Thoracic aorta (tissue), 1 donor: ENCODE measurements around the gene GEMIN5.

DNA sequence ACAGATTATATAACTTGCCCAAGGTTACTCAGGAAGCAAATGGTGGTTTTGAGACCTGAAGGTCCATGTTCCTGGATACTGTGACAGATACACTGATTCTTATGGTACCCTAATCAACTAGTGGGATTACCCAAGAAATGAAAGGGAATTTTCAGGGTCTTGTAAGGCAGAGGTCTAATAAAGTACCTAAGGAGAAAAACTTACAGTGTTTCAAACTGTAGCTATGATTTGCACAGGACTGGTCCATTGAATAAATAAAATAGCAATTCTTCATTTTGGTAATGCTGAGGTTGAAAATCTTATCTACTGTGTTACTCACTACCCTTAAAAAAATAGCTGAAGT lies 4.9 kb downstream of the GRIA1 start:
- RAMPAGE, long total RNA = no peak

- RAMPAGE, long total RNA = no peak
Measured at GRCh38 chr5:154026208-154026587, 12.5 kb downstream of the FAM114A2 start.

DNA sequence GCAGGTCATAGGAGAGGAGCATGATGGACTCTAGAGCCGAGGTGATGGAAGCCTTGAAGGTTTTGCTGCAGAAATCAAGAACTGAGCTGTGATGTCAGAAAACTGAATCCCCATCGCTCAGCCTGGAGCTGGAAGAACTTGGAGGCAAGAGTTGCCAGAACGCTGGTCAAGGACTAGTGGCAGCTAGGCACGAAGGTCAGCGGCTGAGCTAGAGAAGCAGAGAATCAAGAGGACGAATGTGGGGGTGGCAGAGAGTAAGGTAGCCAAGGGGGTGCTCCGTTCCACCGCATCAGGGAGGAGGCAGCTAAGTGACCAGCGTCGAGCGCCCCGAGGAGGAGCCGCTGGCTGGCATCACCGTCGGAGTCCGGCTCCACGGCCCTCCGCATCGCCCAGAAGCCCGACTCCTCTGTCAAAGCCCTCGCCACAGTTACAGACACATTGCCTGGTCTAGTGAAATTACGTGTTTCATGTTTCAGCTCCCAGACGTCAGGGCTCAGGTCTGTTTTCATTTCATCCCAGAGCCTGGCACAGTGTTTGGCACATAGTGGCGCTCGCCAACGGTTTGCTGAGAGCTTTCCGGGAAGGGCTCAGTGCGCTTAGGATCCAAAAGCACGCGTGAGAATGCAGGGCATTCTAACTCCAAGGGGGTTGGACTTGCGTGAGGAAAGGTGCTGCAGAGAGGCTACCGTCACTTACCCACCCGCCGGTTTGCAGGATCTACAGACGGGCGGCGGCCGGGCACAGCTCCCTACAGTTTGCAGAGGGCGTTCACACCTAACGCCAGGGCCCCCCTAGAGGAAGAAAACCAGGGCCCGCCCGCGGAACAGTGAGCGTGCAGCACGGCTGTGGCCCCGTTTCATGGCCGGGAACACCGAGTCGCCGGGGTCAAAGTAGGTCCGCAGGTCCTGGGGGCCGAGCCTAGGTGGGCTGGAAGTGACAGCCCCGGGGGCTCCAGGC lies 955 bp upstream of the GALNT10 start:
- RAMPAGE, long total RNA = no peak

DNA sequence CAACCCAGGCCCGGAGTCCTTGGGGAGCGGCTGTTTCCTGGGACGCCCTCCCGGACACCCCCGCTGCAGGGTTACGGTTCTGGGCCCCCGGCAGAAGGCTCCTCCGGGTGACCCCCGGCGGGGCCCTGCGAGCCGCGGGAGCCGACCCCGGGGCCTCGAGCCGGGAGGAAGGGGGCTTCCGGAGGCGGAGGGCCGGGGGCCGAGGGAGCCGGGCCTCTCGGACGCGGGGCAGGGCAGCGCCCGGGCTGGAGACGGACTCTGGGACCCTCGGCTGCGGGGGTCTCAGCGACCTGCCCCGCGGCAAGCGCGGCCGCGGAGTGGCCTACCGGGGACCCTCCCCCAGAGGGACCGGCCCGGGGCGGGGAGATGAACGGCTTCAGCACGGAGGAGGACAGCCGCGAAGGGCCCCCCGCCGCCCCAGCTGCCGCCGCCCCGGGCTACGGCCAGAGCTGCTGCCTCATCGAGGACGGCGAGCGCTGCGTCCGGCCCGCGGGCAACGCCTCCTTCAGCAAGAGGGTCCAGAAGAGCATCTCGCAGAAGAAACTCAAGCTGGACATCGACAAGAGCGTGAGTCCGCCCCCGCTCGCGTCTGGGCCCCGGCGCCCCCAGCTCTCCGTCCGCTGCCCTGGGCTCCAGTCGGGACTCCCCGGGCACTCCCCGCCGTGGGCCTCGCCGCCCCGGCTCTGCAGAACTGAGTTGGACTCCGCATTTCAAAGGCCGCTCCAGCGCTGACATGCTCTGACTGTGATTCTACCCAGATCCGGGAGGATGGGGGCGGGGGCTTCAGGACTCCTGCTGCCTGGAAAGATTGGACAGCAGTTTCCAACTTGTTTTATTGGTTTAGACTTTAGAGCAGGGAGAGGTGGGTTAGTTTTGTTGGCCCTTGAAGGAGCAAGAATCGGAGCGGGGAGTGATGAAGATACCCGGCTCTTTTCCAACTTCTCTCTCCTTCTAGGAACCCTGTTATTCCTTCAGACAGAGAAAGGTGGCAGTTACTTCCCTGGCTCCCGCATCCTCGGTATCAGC lies 755 bp downstream of the SAP30L start:
- RAMPAGE, long total RNA = no peak

- RAMPAGE, long total RNA = no peak
Measured at GRCh38 chr5:154456323-154457000, 10.7 kb downstream of the SAP30L start.

DNA sequence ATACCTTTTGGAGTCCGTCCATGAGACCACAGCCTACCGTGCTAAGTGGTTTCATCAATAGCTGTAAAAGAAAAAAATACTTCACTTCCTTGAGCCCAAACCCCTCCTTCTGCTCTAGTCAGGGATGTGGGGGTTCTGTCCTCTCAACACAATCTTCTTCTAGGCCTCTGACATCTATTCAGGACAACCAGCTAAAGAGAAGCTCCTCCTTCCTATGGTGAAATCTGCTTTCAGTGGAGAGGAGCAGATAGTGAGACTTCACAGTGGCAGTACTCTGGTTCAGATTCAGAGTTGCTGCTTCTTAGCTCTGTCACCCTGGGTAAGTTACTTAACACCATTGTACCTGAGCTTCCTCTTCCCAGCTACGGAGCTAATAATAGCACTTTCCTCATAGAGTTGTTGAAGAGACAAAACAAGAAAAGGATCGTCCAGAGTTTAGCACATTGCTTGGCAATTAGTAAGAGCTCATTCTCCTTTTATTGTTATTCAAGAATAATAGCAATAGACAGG lies 77.3 kb upstream of the LARP1 start:
- RAMPAGE, long total RNA = no peak

GRCh38 chr5:154760958-154761794 lies 6.0 kb downstream of the LARP1 start:
- RAMPAGE, long total RNA = no peak

GRCh38 chr5:154803048-154803826 lies 47.2 kb downstream of the FAXDC2 start:
- RAMPAGE, long total RNA = no peak

DNA sequence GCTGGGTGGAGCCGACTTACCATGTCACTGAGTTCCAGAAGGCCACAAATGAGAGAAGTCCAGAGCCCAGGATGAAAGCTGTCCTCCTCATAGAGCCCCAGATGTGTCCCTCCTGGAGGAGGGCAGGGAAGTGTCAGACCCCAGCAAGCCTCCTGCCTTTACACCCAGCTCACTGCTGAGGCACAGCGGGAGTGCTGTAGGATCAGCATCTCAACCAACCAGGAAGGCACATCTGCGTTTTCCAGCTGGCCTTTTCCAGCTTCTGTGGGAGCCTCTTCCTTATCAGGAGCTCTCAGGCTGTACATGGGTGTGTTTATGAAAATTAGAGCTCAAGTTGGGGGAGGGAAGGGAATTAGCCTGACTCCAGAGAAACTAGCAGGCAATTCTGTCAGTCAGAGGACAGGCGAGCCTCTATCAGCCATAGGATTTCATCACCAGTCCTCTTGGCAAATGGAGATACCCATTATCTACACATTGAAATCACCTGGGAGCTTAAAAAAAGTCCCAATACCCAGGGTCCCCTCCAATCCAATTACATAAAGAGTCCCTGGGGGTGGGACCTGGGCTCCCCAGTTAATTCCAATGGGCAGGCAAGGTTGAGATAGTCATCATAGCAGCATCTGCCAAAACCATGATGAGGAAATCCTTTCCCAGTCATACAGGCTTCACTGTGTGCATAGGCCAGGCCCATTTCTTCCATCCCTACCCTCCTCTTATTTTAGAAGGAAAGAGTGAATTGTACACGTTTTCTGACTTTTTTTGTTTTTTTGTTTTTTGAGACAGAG lies 15.4 kb downstream of the FAXDC2 start:
- RAMPAGE, long total RNA = no peak

DNA sequence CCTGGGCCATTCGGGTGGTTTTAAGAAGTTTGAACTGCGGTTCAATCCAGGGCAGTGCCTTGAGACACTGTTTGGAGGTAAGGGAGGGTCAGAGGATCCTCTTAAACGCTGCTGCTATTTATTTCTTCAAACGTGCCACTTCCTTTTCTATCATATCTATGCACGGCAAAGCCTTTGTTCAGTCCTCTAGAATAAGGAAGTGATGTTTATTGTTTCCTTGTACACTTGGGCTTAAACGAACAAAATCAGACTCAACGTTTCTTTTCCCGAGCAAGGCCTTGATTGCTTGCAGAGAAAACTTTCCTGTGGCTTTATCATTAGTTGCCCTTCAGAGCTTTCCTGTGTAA lies 966 bp downstream of the CNOT8 start:
- RAMPAGE, long total RNA = no peak

GRCh38 chr5:154895597-154895986 lies 37.2 kb downstream of the CNOT8 start:
- RAMPAGE, long total RNA = no peak

DNA sequence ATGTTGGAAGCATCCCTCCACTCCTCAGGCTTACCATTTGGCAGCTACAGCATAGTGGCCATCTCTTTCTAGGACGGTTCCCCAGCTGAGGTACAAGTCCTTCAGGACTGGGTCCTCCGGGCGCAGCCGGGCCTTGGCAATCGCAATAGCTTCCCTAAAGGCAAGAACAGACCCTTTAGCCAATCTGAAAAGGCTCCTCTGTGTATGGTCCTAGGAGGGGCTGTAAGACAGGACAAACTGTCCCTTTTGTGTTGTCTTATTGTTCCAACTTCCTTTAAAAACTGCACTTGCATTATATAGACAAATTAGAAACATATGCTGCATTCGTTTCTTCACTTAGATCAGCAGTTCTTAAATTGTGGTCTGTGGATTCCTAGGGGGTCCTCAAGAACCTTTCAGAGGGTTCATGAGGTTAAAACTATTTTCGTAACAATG lies 38.8 kb downstream of the GEMIN5 start:
- RAMPAGE, long total RNA = no peak

- RAMPAGE, long total RNA = start-site peak on the minus strand at chr5:154935041-154935587, 11 reads
Measured at GRCh38 chr5:154934841-154935369, 3.1 kb downstream of the GEMIN5 start.

DNA sequence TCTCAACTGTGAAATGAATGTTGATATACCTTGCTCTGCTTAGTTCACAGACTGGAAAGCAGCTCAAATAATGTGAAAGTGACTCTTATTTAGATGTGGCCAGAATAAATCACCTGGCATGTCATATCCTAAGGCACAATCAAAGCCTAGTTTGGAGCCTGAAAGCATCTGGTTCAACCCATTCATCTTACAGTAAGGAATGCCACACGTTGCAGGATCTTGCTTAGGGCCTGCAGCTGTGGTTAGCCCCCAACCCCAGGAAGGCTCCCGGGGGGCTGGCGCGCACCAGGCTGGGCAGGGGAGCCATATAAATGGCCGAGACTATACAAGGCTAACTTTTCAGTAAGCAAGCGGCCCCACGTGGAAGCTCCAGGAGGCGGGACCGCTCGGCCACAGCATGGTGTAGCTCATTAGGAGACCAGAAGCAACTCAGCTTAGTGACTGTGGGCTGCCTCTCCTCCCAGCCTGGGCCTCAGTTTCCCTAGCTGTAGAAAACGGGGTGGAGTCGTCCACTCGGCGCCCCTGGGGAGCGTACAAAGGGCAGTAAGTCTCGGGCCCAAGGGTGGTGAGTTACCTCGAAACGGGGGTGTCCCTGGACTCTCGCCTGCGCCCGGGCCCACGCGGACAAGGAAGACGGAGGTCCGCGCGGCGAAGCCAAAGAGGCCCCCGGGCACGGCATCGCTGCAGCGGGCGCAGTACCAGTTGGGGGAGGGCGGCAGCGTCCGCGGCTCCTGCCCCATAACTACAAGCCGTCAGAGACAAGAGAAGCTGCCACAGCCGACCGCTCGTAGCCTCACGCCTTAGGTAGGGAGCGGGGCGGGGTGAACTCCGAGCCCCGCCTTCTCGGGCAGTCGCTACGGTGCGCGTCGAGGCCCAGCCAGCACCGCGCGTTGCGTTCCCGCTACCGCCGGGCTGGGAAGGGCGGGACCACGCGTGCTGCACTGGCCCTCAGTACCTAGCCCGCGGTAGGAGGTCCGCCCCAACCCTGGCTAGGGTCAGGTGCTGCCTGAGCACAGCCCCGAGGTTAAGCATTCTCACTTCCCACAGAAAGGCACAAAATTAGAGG lies at the start of gene GEMIN5:
GEMIN5 (minus strand) TSS at position 818 of the 1,066 bp plus-strand sequence.
- RAMPAGE, long total RNA = start-site peak on the minus strand centred at position 803 of the sequence, 56 bp wide, 114 reads

- RAMPAGE, long total RNA = no peak
Measured at GRCh38 chr5:155156648-155157067, 143.1 kb downstream of the KIF4B start.

DNA sequence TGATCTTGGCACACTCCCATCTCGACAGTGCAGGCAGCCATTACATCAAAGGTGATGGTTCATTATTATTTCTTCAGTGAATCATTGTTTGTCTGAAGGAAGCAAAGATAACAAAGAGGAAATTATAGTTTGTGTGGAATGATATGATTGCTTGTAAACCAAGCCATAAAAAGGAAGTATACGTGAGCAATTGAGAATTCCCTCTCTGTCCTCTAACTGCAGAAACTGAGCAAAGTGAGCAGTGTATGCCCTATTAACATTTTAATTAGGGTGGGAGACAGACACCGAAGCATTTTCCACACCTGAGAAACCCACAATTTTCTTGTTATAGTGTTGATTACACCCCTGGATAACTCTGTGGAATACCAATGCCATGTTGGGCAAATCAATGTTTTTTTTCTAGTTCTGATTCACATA lies 171.5 kb upstream of the PPP1R2B start:
- RAMPAGE, long total RNA = no peak

GRCh38 chr5:156929596-156929966 lies 33.4 kb downstream of the TIMD4 start:
- RAMPAGE, long total RNA = no peak

DNA sequence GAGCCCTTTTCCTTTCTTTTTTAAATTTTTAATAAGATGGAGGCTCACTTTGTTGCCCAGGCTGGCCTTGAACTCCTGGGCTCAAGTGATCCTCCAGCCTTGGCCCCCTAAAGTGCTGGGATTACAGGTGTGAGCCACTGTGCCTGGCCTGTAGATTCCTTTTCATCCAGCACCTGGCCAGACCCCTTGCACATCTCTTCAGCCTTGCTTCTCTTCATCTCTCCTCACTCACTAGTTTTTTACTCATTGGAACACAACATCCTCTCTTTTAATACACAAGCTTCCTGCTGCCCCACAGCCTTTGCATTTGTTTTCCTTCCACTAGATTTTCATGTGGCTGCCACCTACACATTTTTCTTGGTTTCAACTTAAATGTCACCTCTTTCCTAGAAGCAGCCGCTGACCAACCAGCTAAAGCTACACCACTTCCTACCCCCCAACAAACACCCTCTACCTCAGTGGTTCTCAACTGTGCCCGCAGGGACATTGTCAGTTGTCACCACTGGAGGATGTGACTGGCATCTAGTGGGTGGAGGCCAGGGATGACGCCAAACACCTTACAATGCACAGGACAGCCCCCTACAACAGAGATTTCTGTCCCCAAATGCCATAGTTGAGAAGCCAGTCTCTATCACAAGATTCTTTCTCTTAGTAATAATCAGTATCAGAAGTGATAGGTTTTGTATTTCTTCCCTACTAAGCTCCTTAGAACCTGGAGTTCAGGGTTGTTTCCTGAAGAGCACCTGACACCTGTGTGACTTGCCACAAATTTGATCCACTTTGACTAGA lies 33.7 kb downstream of the HAVCR1 start:
- RAMPAGE, long total RNA = no peak

- RAMPAGE, long total RNA = no peak
Measured at GRCh38 chr5:157049999-157050479, 8.9 kb downstream of the HAVCR1 start.

DNA sequence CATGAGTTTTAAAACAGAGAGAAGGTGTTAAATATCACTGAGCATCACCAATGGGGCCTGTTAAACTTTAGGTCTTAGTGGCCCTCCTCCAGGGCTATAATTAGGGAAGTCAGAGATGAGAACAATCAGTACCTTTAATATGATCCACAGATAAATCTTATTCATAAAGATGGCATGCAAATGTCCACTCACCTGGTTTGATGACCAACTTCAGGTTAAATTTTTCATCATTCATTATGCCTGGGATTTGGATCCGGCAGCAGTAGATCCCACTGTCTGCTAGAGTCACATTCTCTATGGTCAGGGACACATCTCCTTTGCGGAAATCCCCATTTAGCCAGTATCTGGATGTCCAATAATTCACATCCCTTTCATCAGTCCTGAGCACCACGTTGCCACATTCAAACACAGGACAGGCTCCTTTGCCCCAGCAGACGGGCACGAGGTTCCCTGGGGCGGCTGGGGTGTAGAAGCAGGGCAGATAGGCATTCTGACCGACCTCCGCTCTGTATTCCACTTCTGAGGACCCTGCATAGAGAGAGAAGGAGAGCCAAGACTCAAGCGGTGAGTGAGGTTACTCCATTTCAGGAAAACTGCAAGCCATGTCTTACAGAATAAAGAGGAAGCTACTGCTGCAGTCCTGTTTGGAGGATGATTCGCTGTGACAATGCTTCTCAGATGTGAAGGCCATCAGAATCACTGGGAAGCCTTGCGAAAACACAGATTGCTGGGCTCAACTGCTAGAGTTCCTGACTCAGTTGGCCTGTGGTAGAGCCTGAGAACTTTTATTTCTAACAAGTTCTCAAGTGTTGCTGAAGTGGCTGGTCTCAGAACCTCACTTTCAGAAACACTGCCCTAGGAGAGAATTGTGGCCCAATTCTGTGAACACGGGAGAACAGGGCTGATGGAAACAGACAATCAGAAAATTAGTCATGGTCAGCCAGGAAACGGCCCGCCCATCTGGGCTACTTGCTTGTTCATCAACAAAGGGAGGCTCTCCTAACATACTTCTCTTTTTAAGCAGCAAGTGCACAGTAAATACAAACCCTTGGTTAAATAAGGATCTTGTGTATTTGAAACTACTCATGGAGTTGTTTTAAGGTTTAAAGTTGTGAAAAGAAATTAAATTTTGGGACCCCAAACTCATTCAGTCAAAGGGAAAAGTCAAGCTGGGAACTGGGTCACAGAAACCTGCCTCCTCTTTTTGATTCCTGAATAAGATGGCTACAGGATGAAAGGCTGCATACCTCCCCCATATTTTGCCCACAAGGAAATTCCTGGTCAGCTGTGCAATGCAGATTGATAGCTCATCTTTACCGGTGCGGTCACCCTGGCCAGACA lies 1.9 kb downstream of the HAVCR2 start:
- RAMPAGE, long total RNA = no peak